ENCODE measurements around a stretch of chr16.

DNA sequence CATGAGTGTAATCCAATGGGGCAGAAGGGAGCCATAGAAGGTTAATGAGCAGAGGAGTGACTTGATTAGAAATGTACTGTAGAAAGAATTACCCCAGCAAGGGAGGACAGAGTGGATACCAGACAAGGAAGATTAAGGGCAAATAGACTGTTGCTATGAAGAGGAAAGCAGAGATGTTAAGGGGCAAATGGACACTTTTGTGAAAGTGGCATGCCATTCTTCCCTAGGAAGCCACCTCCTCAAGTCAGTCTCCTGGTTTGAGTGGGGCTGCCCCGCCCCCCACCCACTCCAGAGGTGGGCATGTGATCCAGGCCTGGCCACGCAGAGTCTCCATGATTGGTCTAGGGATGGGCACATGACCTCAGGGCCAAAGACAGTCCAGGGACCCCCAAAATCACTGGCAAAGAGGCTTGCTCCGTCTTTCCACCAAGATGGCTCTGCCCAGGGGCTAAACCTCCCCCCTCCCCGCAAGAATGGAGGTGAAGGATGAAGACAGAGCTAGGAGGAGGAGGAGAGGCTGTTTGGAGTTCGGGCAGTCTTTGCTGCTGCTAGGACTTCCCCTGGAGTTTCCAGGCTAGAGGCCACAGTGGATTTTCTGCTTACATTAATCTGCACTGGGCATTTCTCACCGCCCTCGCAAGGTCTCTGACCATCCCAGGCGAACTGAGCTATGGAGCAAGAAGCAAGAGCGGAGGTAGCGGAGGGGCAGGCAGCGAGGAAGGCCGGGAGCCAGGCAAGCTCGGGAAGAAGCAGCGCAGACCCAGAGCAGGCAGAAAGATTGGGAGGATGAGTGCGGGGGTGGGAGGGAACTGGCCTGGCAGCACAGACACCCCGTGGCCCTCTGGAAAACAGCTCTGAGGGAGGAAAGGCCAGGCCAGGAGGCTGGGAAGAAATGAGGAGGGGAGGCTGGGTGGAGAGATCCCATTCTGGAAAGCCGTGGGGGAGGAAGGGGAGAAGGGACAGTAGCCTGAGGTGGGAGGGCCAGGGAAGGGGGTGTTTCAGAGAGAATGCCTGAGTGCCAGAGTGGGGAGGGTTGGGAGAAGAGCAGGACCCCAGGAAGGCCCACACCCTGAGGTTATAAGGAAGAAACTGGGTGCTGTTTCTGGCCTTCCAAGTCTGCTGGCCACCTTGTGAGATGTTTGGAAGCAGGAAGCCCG lies 3.9 kb downstream of the COTL1 start:
- CAGE, long polyA plus RNA, result no peak
- RRBS, result no CpG with 5 or more reads among the region's 18 CpGs

DNA sequence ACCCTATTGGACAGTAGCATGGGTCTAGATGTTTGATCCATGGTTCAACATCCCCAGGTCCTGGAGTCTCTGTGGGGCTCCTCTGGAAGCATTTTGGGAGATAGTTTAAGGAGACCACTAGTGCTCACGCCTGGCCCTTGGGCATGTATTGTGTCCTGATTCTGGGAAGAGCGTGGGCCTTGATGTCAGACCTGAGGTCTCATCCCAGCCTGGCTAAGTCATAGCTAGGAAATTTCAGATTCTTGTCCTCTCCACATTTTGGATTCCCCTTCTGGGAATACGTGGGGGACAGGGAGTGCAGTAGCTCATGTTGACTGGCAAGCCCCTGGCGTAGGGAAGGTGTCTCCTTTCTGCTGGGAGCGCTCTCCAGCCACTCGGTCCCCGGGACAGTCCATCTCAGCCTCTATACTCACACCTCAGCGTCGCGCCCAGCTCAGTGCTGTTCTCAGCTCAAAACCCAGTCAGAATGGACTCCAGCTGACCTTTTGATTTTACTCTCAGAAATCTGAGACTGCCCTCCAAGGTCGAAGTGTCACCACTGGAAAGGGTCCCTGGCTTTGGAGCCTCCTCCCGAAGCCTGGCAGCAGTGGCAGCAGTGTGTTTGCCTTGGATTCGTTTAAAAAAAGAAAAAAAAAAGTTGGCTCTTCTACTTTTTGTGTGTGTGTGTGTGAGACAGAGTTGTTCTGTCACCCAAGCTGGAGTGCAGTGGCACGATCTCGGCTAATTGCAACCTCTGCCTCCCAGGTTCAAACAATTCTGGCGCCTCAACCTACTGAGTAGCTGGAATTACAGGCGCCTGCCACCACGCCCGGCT lies 10.2 kb downstream of the KLHL36 start:
- CAGE, long polyA plus RNA, result no peak
- RRBS, result no CpG with 5 or more reads among the region's 19 CpGs

DNA sequence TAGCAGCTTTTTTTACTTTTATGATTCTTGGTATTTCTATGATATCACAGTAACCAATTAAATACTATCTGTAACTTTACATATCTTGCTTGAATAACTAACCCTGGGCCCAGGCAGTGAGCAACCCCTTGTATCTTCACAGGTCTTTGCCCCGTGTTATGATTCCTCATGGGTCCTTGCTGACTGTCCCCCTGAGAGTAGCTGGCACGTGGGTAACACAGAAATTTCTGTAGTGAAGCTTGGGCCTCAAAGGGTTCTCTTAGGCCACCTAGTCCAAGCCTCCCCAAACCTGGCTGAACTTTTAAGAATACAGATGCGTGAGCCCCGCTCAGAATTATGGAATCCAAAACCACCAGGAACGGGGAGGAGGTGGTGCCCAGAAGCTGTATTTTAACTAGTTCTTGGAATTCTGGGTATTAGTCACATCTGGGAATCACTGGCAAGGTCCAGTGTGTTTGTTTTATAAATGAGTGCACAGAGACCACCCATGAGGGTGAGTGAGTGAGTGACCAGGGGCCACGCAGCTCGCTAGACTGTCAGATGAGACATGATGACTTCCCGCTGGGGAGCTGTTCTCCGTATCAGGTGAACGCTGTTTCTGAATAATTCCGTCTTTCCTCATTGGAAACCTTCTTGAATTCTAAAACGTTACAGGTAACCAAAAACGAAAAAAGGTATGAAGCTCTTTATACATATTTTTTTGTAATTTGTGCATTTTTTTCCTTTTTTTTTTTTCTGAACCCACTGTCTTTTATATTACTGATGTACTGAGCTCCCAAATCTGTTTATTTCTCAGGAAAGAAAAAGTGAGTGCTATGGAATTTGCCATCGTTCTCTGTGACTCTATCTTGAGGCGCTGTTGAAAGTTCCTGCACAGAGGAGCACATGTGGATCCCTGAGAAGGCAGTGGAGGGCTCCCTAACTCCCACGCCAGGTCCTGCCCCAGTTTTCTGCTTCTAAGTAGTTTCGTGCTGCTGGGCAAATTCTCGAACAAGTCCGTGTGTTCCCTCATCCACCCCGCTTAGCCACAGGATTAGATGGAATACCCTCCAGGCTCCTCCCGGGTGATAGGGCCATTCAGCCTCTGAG lies 14.3 kb downstream of the KLHL36 start:
- CAGE, long polyA plus RNA, result no peak
- RRBS, result no CpG with 5 or more reads among the region's 21 CpGs

- CAGE, long polyA plus RNA, result no peak
- RRBS, result no CpG with 5 or more reads among the region's 22 CpGs
These were observed 25.9 kb downstream of the USP10 start for GRCh38 chr16:84725302-84726430.

- CAGE, long polyA plus RNA, result no peak
- RRBS, result no CpG with 5 or more reads among the region's 17 CpGs
These were observed 54.0 kb upstream of the CRISPLD2 start for GRCh38 chr16:84765422-84766464.

DNA sequence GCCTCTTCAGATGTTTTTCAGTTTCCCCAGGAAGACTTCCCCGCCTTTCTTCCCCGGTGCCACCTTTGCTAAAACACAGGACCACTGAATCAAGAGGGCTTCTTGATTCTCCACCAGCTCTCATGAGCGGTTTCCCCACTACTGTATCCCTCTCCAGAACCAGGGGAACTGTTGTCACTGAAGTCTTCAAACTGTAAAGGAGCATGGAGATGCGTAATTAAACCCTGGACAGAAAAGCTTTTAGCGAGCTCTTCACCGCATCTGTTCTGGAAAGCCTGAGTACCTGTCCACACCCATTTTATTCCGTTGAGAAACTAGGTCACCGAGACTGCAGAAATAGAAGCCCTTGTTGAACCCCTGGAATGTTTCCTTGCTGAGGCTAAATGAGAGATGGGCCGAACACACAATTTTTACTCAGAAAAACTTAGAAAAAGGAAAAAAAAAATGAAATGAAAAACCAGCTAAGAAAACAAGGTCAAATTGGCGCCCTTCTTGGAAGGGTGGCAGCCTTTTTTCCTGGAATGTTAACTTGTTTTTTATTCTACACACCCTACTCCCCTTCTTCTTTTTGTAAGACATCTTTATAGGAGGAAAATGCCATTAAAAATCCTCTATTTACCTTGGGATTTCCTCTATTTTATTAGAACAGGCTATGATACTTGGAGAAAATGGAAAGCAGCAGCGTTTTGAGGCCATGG lies 52.7 kb upstream of the CRISPLD2 start:
- CAGE, long polyA plus RNA, result no peak
- RRBS, result no CpG with 5 or more reads among the region's 11 CpGs

DNA sequence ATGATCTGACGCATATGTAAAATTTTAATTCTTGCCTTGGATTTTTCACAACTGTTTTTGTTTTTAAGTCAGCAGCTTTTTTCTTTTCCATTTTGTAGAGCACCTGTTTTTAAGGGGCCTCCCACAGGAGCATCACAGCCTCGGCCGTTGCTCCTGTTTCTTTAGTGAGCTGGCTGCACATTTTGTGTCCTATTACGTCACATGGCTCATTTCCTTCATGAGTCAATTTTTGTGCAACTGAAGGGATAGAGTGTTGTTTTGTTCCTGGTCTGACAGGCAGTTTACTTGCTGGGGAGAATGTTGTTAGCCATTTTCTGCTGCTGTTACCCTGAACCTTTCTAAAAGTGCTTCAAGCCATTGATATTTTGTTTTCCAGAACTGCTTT lies 45.0 kb upstream of the CRISPLD2 start:
- CAGE, long polyA plus RNA, result no peak
- RRBS, result no CpG with 5 or more reads among the region's 4 CpGs

DNA sequence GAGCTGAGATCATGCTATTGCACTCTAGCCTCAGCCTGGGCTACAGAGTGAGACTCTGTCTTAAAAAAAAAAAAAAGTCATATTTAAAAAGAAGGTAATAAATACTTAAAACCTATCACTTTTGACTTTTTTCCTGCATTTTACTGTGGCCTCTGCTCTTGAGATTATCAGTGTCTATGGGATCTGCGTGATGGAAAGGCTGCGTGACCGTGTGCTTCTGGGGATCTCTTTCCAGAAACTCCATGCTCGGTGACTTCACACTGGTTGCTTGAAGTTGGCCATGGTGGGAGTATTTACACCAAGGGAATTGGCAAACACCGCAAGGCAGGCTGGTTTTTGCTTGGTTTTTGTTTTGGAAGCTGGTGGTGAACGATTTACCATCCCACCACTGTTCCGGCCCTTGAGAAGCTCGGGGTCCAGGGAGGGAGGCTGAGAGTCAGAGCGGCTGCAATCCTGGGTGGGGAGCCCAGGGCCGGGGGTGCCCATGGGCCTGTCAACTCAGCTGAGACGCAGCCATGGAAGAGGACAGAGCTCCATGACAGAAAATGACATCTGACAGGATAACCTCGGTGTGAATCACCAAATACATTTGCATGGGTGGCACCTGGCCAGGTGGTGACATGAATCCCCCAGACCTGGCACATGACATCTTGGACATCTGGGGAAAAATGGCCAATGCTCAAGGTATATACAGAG lies 11.0 kb downstream of the CRISPLD2 start:
- CAGE, long polyA plus RNA, result no peak
- RRBS, result no CpG with 5 or more reads among the region's 12 CpGs

GRCh38 chr16:84868954-84869792 lies 49.4 kb downstream of the CRISPLD2 start:
- CAGE, long polyA plus RNA, result no peak
- RRBS, result no CpG with 5 or more reads among the region's 27 CpGs

DNA sequence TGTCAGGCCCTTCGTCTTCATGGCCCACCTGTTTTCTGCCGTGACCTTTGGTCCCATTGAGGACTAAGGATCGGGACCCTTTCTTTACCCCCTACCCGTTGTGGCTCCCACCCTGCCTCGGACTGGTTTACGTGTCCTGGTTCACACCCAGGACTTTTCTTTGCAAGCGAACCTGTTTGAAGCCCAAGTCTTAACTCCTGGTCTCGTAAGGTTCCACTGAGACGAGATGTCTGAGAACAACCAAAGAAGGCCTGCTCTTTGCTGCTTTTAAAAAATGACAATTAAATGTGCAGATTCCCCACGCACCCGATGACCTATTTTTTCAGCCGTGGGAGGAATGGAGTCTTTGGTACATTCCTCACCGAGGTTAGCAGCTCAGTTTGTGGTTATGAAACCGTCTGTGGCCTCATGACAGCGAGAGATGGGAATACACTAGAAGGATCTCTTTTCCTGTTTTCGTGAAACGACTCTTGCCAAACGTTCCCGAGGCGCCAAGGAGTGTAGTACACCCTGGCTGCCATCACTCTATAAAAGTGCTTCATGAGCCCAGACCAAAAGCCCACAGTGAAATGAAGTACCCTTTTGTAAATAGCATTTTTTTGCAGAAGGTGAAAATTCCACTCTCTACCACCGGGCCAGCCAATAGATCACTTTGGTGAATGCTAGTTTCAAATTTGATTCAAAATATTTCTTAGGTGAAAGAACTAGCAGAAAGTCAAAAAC lies 87.7 kb downstream of the CRISPLD2 start:
- CAGE, long polyA plus RNA, result no peak
- RRBS, result no CpG with 5 or more reads among the region's 21 CpGs

- CAGE, long polyA plus RNA, result no peak
- RRBS, result 4% methylated on average over 10 of the region's 31 CpGs
These were observed 463 bp upstream of the ZDHHC7 start for GRCh38 chr16:85011685-85012311.

- CAGE, long polyA plus RNA, result no peak
- RRBS, result no CpG with 5 or more reads among the region's 7 CpGs
These were observed 3.9 kb downstream of the KIAA0513 start for GRCh38 chr16:85031367-85031926.

DNA sequence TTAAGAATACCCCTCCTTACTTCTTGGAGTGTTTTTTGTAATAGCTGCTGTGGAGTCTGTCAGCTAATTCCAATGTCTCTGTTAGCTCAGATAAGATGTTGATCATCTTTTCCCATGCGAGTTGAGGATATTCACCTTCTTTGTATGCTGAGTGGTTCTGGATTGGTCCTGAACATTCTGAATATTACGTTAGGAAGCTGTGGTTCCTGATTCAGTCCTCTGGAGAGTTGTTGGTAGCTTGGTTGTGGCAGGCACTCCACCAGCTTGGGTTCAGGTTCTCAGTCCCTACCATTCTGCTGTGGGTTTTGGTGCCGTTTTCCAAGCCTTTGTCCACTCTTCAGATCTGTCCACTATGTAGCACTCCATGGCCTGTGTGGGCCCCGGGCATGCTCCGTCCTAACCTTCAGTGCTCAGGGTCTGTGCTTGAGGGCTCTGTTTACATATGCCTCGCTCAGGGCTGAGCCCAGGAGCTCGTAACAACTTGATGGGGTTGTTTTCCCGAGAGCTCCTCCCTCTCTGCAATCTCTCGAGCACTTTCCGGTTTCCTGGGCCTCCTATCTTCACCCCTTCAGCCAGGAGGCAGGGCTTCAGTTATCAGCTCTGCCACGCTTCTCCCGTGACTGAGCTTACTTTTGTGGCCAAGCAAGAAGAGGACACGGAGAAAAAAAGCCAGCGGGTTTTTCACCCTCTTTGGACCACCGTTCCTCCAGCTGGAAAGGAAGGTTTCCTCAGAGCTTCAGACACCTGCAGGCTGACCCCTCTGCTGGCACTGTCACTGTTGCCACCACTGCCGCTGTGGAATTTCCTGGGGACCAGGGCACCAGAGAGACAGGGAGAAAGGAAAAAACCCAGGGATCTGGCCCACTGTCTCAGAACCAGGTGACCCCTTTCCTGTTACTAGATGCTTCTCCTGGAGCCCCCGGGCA lies 19.5 kb downstream of the KIAA0513 start:
- CAGE, long polyA plus RNA, result no peak
- RRBS, result no CpG with 5 or more reads among the region's 17 CpGs

- CAGE, long polyA plus RNA, result no peak
- RRBS, result 95% methylated on average over 5 of the region's 12 CpGs
These were observed 40.7 kb downstream of the CIBAR2 start for GRCh38 chr16:85071493-85072030.

DNA sequence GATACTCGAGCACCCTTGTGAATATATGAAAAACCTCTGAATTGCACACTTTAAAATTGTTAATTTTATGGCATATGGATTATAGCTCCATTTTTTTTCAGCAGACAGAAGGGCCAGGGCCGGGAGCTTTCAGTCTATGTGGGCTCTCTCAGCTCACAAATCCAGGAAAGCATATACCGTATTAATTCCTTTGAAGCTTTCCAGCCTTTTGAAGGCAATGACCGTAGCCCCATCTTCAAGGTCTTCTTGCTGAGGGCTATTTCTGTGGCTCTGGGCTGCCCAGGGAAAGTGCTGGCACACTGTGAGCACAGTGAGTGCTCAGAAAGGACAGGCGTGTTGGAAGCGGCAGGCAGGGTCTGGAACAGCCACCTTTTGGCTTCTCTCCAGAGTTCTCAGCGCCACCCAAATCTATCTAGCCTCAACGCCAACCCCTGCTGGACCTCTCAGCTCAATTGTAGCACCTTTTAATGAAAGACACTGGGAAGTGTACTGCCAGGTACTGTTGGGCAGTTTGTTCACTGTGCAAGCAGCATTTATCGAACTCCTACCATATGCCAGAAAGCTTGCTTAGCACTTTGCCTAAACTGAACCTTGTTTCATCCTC lies 13.3 kb upstream of the CIBAR2 start:
- CAGE, long polyA plus RNA, result no peak
- RRBS, result no CpG with 5 or more reads among the region's 9 CpGs

DNA sequence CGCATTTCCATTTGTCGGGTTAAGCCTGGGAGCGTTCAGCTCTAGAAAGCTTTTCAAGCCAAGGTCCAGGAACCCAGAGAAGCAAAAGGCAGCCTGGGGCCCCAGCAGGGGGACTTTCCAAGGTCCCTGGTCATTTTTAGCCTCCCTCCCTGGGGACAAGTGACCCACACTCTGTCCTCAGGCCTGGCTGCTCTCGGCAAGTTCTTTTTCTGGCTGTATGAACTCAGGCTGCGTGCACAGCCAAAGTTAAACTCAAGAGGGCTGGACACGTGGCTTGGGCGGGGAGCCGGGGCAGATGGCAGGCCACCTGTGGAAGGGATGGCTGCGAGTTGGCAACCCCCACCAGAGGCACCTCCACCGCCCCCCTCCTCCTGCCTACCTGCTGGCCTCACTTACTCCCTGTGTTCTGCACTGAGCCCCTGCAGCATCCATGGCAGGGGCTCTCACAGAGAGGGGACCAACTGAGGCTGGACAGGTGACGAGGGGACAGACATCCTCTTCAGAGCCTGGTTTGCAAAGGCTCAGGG lies 41.5 kb upstream of the CIBAR2 start:
- CAGE, long polyA plus RNA, result no peak
- RRBS, result no CpG with 5 or more reads among the region's 11 CpGs

DNA sequence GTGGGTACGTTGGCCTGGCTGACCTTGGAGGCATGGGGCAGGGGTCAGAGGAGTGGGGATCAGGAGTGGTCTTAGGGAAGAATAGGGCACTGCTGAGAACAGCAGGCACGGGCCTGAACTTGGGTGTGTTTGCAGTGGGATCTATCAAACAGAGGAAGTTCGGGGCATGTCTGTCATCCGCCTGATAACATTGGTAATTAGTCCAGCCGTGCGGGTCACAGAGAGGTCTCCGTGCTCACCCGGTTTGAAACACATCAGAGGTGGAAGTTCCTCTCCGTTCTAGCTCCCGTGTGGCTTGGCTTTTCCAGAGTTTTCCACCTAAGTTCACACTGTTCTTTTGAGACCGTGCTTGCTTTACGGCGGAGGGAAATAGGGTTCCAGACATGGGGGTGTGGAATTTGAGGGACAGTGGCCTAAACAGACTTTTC lies 59.7 kb upstream of the CIBAR2 start:
- CAGE, long polyA plus RNA, result no peak
- RRBS, result no CpG with 5 or more reads among the region's 13 CpGs

GRCh38 chr16:85206712-85207277 lies 94.5 kb upstream of the CIBAR2 start:
- CAGE, long polyA plus RNA, result no peak
- RRBS, result 4% methylated on average over 4 of the region's 21 CpGs

DNA sequence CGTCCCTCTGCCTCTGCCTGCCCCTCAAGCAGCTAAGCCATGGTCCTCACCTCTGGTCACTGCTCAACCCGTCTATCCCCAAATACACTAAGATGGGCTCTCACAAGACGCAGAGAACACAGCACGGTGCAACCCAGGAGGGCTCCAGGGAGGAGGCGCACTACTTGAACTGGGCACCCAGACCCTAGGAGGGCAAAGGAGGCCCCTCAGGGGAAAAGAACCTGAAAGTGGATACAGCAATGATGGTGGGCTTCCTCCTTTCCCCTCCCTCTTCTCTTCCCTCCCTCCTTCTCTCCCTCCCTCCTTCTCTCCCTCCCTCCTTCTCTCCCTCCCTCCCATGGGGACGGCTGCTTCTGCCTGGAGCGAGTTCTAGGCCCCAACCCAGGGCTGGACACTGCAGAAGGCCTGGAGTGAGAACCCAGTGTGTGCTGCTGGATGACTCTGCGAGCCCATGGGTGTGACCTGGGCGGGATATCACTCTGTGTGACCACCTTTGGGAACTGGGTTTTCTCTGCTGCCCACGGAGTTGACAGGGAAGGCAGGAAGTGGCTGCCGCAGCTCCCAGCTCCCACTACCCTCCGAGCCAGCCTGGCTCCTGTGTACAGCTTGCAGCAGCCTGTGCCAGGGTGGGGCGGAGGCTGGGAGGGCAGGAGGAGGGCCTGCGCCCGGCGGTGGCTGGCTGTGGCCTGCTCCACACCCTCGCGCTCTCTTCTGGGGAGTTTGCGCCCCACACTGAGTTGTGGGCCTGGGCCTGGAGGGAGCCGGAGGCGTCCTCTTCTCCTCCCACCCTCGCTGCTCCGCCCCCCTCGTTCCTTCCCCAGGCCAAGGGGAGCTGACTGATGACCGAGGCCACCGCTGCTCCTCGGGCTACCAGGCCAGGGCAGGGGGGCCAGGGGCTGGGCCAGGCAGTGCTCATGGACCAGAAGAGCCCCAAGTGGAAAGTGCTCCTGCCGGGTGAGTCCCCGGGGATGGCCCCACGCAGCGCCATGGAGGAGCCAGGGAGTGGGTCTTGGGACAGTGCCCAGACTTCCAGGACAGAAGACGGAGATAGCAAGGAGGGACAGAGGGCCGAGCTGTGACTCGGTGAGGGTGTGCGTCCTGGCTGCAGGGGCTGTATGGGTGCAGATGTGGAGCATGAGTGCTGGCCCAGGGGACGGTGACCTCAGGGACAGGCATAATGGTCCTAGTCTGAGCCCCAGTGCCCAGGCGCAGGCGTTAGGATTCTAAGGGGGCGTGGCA lies 242.4 kb upstream of the GSE1 start:
- CAGE, long polyA plus RNA, result no peak
- RRBS, result 39% methylated on average over 4 of the region's 39 CpGs

- CAGE, long polyA plus RNA, result no peak
- RRBS, result no CpG with 5 or more reads among the region's 7 CpGs
These were observed 230.1 kb upstream of the GSE1 start for GRCh38 chr16:85383015-85383495.